Prostate gland (tissue), 2 donors: ENCODE measurements around the genes CEMP1, BICDL2 and MMP25.

- PRO-cap = no peak
- RAMPAGE, long total RNA, 2 experiments = no peak in any of the 2 experiments
These were observed 6.1 kb downstream of the TBC1D24 start for GRCh38 chr16:2480925-2481514.

- PRO-cap = no peak
- RAMPAGE, long total RNA, 2 experiments = no peak in any of the 2 experiments
These were observed 1.1 kb downstream of the ATP6V0C start for GRCh38 chr16:2514990-2515147.

GRCh38 chr16:2530998-2531595 lies at the start of gene CEMP1:
TSS of gene CEMP1 (minus strand) at chr16:2531408.
- PRO-cap = no peak
- RAMPAGE, long total RNA, 2 experiments = no peak in any of the 2 experiments

DNA sequence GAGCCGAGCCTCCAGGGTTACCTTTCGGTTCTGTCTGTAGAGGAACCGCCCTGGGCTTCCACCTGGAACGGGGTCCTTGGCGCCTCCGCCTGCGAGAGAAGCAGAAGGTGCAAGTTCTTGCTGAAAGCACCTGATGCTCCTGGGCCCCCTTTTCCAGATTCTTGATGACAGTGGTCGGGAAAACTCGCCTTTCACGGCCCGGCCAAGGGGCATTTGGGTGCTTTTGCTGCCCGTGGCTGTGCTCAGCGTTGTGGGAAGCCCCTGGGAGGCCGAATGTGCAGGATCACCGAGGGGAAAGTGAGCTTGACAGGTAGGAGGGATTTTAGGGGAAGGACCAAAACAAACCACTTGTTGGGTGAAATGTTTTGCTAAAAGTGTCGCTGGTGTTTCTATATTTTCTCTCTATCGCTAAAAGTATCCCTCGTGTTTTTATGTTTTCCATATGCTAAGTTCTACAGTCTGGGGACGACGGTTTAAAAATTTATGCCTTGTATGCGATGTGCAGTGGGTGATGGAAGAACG lies 702 bp downstream of the PDPK1 start:
- PRO-cap = no peak
- RAMPAGE, long total RNA, 2 experiments = no peak in any of the 2 experiments

DNA sequence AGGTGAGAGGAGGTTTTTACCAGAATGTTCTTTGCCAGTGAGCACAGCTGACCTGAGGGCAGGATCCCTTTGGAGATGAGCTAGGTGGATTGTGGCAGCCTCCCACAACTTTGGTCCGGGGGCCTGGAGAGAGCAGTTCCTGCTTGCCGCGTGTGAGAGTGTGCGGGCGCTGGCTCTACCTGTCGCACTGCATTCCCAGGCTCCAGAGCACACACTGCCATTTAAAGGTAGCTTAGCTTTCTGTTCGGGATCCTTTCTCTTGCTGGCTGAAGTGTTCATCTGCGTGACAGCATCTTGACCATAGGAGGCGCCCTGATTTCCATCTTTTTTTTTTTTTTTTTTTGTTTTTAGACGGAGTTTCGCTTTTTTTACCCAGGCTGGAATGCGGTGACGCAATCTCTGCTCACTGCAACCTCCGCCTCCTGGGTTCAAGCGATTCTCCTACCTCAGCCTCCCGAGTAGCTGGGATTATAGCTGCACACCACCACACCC lies 13.6 kb downstream of the PDPK1 start:
- PRO-cap = no peak
- RAMPAGE, long total RNA, 2 experiments = no peak in any of the 2 experiments

DNA sequence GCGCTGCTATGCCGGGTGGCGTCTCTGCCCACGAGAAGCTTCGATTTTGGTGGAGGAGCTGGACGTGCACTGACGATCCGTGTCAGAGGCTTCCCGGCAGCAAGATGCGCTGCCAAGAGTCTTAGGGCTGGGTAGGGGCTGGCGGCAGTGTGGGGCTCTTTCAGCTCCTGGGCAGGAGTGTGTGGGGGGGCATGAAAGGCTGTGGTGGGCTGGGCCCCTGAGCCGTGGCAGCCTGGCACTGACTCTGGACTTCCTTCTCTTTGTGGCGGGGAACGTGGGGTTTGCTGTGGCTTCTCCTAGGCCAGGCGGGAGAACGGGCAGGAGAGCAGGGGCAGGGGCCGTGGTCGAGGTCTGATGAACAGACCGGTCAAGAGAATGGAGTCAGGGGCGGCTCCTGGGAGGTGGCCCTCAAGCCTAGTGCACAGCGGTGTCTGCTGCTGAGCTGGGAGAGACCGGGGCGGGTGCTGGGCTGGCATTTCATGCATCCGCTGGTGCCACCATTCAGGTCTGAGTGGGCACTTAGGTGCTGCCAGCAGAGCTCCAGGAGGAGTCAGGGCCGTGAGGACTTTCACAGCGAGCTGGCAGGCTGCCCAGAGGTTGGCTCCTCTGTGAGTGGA lies 24.9 kb downstream of the PDPK1 start:
- PRO-cap = no peak
- RAMPAGE, long total RNA, 2 experiments = no peak in any of the 2 experiments

DNA sequence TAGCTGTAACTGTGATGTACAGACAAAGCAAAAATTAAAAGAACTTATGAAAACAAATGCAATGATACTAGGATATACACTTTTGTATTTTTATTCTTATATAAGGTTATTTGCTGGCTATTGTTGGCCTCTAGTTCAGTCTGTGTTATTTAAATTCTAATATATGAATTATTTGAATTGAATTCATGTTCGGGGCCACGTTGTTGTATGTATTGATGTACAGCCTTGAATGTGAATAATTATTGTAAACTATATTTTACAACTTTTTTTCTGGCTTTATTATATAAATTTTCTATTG lies 64.9 kb downstream of the PDPK1 start:
- PRO-cap = no peak
- RAMPAGE, long total RNA, 2 experiments = no peak in any of the 2 experiments

DNA sequence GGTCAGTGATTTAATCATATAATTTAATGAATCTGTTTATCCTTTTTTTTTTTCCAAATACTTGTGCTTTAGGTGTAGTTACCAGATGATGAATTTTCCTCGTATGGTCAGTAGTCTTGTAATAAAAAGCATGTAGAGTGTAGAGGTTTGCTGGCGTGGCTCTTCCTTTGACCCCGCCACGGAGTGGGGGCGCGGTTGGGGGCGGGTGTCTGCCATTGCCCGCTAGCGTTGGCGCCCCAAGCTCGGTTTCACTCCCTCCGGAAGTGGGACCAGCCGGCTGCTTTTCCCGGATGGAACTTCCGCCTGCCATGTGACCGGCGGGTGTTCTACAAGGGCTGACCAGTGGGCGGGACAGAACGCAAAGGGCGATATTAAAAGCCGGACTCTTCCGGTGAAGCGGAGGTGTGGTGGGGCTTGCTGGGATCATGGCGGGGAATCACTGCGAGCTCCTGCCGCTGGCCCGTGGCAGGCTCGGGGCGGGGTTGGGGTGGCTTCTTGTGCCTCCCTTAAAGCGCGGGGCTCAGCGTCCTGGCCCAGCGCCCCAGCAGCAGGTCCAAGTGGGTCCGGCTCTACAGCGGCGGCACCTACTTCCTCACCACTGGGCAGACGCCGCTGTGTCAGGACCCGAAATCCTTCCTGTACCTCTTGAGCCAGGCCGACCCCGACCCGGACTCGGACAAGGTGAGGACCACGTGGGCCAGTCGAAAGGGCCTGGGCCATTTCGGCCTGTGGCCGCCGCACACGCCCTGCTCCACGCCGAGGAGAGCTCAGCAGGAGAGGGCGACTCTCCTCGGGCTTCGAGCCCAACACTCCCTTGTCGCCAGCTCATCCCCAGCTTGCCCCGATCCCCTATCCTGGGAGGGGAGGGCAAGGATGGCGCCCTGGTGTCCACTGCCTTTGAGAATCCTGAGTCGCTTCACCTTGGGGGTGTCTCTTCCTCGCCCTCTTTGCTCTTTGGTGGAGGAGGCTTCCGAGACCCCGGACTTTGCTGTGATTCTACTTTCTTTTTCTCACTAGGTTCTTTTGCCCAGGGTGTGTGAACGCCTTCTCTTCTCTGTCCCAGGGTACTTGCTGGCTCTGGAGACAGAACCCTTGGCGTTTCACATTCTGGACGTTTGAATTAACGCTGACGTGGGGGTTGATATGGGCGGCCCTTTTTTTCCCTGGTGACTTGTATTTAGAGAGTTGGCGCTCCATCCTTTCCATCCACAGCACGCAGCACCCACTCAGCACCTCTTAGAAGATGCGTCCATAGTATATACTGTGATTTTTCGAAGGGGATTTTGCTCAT lies 65.7 kb downstream of the PDPK1 start:
- PRO-cap = bidirectional peak, plus-strand start at position 399 of the sequence, minus-strand start at position 265 of the sequence
- RAMPAGE, long total RNA, 2 experiments = start-site peak on the plus strand in 2 of 2 experiments, centred at positions 397 to 410 of the sequence, 99 to 172 reads per replicate

GRCh38 chr16:2719229-2719745 lies 737 bp downstream of the PRSS27 start:
- PRO-cap = no peak
- RAMPAGE, long total RNA, 2 experiments = no peak in any of the 2 experiments

- PRO-cap = no peak
- RAMPAGE, long total RNA, 2 experiments = no peak in any of the 2 experiments
These were observed 6.4 kb downstream of the SRRM2 start for GRCh38 chr16:2758739-2759272.

DNA sequence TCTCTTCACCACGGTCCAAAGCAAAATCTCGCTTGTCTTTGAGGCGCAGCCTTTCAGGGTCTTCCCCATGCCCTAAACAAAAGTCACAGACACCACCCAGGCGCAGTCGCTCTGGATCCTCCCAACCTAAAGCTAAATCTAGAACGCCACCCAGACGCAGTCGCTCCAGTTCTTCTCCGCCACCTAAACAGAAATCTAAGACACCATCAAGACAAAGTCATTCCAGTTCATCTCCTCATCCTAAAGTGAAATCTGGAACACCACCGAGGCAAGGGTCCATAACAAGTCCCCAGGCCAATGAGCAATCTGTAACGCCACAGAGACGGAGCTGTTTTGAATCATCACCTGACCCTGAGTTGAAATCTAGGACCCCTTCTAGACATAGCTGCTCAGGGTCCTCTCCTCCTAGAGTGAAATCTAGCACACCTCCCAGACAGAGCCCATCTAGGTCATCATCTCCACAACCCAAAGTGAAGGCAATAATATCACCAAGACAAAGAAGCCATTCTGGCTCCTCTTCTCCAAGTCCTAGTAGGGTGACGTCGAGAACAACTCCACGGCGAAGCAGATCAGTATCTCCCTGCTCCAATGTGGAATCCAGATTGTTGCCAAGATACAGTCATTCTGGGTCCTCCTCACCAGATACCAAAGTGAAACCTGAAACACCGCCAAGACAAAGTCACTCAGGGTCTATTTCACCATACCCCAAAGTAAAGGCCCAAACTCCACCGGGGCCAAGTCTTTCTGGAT lies 10.6 kb downstream of the SRRM2 start:
- PRO-cap = no peak
- RAMPAGE, long total RNA, 2 experiments = start-site peak on the plus strand in 1 of 2 experiments, centred at positions 337 to 619 of the sequence, 18 to 125 reads per replicate

DNA sequence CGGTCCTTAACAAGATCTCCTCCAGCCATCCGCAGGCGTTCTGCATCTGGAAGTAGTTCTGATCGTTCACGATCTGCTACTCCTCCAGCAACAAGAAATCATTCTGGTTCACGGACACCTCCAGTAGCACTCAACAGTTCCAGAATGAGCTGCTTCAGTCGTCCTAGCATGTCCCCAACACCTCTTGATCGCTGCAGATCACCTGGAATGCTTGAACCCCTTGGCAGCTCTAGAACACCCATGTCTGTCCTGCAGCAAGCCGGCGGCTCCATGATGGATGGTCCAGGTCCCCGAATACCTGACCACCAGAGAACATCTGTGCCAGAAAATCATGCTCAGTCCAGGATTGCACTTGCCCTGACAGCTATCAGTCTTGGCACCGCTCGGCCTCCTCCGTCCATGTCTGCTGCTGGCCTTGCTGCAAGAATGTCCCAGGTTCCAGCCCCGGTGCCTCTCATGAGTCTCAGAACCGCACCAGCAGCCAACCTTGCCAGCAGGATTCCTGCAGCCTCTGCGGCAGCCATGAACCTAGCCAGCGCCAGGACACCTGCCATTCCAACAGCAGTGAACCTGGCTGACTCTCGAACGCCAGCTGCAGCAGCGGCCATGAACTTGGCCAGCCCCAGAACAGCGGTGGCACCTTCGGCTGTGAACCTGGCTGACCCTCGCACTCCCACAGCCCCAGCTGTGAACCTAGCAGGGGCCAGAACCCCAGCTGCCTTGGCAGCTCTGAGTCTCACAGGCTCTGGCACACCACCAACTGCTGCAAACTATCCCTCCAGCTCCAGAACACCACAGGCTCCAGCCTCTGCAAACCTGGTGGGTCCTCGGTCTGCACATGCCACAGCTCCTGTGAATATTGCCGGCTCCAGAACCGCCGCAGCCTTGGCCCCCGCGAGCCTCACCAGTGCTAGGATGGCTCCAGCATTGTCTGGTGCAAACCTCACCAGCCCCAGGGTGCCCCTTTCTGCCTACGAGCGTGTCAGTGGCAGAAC lies 10.1 kb downstream of the ELOB start:
- PRO-cap = no peak
- RAMPAGE, long total RNA, 2 experiments = start-site peak on the plus strand in 2 of 2 experiments, centred at positions 220 to 897 of the sequence, 22 to 900 reads per replicate

DNA sequence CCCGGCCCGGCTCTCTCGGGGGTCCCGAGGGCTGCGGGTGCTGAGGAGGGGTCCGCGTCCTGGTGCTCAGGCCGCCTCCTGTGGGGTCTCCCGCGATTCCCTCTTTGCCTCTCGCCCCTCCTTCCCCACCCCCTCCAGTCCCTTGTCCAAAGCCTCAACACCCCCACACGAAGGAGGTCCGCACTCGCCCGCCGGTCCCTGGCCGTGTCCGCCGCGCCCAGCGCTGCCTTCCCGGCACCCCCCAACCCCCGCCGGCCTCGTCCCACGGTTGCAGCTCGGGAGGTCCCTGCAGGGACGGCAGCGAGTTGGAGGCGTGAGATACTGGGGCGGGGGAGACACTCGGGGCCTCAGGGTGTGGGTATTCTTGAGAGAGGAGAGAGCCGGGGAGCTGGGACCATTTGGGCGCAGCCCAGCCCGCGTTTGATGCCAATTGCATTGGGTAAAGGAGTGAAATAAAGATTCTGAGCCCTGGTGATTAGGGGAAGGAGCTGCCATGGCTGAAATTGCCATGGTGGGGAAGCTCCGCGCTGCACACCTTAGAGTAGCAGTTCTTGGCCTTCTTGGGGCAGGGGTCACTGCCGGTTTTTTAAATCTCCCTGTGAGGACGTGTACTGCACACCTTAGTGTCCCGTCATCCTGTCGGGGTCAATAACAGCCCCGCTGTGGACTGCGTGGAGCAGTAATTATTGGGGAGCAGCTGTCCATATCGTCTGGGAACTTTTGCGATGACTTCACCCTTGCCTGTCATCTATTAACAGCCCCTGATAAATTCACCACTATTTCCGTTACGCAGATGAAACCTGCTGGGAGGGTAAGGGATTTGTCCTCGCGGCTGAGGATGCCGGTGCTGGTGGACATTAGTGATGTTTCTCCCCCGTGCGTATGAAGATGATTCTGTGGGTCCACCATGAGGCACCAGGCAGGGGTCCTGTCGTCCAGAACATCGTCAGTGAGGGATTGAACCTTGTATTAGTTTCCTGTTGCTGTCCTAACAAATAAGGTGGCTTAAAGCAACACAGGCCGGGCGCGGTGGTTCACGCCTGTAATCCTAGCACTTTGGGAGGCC lies 741 bp downstream of the FLYWCH2 start:
- PRO-cap = unidirectional peak, minus-strand start at position 425 of the sequence
- RAMPAGE, long total RNA, 2 experiments = no peak in any of the 2 experiments

DNA sequence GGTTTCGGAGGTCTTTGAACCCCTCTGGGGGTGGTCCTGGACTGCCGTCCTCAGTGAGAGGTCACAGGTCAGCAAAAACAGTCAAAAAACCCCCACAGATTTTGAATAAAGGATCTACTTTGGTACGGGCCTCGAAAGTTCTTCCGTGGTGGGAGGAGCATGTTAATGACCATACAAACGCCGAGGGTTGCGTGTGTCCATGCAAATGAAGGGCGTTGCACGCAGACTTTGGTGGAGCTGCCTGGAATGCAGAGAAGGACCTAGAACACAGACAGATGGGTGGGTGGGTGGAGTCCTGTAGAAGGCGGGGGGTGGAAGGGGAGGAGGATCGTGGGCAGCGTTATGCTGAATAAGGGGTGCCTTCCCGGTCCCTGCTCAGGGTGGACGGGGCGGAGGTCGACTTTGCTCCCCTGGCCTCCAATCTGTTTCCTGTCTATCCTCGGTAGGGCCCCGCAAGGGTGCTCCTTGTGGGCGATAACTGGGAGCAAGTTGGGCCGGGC lies 842 bp upstream of the PAQR4 start:
- PRO-cap = no peak
- RAMPAGE, long total RNA, 2 experiments = no peak in any of the 2 experiments

- PRO-cap = no peak
- RAMPAGE, long total RNA, 2 experiments = no peak in any of the 2 experiments
These were observed 1.2 kb upstream of the PKMYT1 start for GRCh38 chr16:2981284-2981911.

DNA sequence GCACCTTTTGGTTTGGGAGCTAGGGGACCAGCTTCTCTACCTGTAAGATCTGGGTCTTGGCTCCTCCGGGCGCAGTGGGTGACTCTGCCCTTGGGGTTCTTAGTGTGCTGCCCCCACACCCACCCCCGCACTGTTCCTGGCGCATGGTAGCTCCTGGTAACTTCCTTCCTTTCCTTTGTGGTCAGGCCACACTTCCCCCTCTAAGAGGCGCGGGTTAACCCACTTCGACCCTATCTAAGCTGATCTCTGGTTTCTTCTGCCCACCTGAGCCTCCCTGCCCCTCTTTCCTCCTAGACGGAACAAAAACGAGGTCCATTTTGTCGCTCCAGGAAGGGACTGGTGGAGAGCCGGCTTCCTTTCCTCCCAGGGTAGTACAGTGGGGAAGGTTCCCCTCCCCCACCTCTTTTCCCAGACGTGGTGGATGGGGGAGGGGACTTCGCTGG lies 4.7 kb upstream of the CLDN9 start:
- PRO-cap = no peak
- RAMPAGE, long total RNA, 2 experiments = no peak in any of the 2 experiments

GRCh38 chr16:3036390-3037360 lies at the start of gene BICDL2:
TSS of gene BICDL2 (minus strand) at chr16:3036944.
- PRO-cap = unidirectional peak, minus-strand start at chr16:3036933
- RAMPAGE, long total RNA, 2 experiments = start-site peak on the minus strand in 2 of 2 experiments, at chr16:3036924-3036952 at its widest, 33 to 35 reads per replicate

DNA sequence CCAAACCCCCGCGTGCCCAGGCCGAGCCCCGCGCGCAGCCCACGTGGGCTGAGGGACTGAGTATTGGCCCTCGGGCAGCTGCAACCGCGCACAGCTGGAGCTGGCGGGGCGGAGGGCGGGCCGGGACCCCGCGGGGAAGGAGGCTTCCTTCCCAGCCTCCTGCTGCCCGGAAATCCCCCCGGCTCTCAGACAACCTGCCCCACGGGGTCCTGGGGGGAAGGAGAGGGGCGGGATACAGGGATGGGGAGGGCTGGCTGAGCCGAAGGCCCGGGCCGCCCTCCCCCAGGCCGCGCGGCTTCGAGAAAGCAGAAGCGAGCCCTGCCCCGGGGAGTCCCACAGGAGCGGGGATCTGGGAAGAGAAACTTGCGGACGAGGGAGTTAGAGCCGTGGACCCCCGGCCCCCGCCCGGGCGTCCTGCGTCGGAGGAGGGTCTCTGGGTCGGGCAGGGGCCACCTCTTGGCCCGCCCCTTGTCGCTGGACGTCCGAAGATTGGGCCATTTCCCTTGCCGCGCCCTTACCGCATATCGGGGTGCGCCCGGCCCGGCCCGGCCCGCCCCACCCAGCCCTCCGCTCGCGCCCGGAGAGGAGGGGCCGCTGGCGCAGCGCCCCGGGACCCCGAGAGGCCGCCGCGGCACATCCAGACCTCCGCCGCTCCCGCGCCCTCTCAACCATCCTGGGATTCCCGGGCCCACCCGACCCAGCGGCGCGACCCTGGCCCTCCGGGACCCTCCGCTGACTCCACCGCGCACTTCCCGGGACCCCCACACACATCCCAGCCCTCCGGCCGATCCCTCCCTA lies at the start of gene MMP25:
MMP25 (plus strand) TSS at position 558 of the 798 bp plus-strand sequence.
- PRO-cap = no peak
- RAMPAGE, long total RNA, 2 experiments = no peak in any of the 2 experiments

DNA sequence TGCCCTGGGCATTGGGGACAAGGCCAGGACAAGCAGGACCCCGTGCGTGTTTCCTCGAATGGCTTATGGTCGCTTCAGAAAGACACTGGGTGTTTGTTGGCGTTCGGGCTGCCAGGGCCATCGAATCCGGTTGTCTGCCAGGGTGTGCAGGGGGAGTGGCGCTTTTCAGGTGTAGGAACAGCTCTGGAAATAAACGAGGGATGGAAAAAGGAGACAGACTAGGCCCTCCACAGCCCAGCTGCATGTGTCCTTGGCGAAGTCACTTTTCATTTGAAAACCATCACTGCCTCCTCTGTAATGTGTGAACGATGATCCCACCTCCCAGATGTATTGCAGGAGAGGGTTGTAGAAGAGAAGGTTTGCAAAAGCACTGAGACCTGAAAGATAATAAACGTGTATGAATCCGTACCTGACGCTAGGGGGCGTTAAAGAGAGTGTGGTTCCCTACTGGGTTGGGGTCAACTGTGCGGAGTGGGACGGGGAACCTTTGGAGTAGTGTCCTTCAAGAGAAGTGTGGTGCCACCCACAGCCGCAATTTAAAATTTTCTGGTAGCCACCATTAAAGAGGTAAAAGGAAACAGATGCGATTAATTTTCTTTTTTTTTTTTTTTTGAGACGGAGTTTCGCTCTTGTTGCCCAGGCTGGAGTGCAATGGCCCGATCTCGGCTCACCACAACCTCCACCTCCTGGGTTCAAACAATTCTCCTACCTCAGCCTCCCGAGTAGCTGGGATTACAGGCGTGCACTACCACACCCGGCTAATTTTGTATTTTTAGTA lies 2.2 kb upstream of the ZSCAN10 start:
- PRO-cap = no peak
- RAMPAGE, long total RNA, 2 experiments = no peak in any of the 2 experiments

- PRO-cap = no peak
- RAMPAGE, long total RNA, 2 experiments = no peak in any of the 2 experiments
These were observed 39.3 kb downstream of the ZNF213 start for GRCh38 chr16:3173909-3174716.